Cardiac ventricle fibroblast (primary cell): ENCODE measurements around the genes DLL3, EID2, FBL and ZNF780B.

DNA sequence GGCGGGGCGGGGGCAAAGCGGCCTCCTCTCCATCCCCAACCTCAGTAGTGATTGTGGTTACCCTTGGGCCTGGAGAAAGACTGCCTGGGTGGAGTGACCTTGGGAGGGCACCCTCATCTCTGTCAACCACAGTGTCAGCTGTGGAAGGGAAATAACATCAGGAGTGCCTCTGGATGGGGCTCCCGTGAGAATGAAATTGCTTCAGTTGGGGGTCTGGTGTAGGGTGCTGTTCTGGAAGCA, 7.0 kb upstream of the TIMM50 start:
- RAMPAGE, long total RNA = no peak

- RAMPAGE, long total RNA = no peak
These were observed 864 bp upstream of the DLL3 start for GRCh38 chr19:39497631-39498535.

DNA sequence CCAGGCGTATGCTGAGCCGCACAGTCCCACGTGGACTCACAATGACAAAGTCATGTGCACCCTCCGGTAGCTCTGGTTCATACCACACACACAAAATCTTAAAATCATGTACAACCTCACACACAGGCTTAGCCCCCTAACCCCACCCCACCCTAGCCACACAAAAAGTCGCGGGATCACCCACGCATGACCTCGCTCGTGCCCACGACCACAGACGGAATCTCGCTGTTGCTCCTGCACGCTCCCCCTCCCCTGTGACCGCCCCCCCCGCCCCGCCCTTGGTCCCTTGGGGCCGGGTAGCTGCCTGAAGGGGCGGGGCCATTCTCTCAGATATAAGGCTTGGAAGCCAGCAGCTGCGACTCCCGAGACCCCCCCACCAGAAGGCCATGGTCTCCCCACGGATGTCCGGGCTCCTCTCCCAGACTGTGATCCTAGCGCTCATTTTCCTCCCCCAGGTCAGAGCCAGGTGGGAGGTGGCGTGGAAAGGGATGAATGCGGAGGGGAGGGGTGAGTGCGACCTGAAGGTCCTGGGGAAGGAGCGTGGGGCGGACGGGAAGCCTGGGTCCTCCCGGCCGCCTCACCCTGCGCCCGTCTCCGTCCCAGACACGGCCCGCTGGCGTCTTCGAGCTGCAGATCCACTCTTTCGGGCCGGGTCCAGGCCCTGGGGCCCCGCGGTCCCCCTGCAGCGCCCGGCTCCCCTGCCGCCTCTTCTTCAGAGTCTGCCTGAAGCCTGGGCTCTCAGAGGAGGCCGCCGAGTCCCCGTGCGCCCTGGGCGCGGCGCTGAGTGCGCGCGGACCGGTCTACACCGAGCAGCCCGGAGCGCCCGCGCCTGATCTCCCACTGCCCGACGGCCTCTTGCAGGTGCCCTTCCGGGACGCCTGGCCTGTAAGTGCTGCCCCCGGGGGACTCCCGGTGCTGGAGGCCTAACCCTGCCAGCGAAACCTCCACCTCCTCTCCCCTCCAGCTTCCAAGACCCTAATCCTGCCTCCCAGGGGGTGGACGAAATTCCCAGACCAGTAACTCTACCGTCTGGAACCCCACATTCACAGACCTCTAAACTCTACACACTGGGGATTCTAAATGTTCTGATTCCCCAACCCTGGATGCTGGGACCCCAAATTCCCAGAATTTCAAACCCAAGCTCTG, at the start of gene DLL3:
Gene DLL3 (plus strand): TSS at position 359 of the 1,146 bp plus-strand sequence.
- RAMPAGE, long total RNA = no peak

DNA sequence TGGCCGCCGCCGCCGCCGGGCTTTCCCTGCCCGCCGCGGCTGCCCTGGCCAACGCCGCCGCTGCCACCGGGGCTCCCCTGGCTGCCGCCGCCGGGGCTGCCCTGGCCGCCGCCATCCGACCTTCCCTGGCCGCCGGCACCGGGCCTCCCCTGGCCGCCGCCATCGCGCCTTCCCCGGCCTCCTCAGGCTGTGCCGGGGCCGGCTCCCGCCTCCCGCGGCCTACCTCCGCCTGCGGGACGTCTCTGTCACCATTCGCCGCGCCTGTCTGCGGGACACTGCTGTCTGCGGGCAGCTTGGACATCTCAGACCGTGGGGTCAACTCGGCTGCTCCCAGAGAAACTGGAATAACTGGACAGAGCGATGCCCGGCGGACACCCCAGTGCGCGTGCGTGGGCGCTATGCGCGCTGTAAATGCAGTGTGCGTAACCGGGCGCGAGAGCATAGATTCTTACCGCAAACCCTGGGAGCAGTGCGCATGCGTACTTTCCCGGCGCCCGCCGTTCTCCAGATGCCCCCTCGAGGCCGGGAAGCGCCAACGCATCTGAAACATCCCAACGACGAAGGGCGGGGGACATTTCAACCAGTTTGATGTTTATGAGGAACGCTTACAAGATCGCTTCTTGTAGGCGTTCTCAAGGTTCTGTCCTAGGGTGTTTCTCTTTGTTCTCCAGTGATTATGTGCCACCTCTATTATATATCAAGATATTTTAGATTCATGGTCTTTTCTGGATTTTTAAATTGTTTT, at the start of gene EID2:
Gene EID2 (minus strand): TSS at position 383 of the 745 bp plus-strand sequence.
- RAMPAGE, long total RNA = no peak

- RAMPAGE, long total RNA = no peak
These were observed 1.6 kb downstream of the LGALS14 start for GRCh38 chr19:39705855-39706332.

- RAMPAGE, long total RNA = no peak
These were observed 6.0 kb upstream of the DYRK1B start for GRCh38 chr19:39839697-39840593.

GRCh38 chr19:39845530-39846605, at the start of gene FBL:
FBL (minus strand) TSS chr19:39846379.
- RAMPAGE, long total RNA = start-site peak on the minus strand at chr19:39846343-39846388, 53 and 14 reads in 2 replicates

DNA sequence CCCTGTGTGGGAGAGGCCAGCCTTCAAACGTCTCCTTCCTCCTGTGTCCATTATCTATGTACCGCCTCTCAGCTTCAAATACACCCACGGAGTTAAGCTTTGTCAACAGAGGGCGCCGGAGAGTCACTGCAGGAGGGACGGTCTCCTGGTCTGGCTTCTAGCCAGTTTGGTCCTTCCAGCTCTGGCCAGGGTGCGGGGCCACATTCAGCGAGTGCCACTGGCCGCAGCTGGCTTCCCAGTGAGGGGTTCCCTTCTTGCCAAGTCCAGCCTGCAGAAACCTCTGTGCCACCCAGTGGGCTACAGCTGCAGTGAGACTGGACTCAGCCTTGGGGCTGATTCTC, 51.6 kb upstream of the FBL start:
- RAMPAGE, long total RNA = no peak

- RAMPAGE, long total RNA = no peak
These were observed 55.6 kb upstream of the PSMC4 start for GRCh38 chr19:39915350-39915825.

- RAMPAGE, long total RNA = no peak
These were observed 13.4 kb downstream of the ZNF780B start for GRCh38 chr19:40042573-40043102.

- RAMPAGE, long total RNA = start-site peak on the minus strand at chr19:40056194-40056231, 91 and 56 reads in 2 replicates
These were observed at the start of gene ZNF780B for GRCh38 chr19:40055483-40056645. ZNF780B (minus strand) TSS chr19:40056231.

DNA sequence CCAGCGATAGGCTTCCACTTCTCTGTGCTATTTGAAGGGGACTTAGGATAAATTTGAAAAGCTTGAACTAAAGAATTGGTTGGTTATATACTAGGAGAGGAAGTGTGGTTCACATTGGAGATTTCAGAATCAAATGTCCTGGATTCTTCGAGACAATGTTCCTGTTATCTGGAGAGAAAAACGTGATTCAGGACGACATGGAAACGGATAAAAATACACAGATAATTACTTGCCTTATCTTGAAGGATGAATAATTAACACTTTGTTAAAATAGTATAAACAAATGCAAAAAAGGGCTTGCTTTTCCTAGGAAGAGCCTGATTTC, 500 bp upstream of the ZNF780A start:
- RAMPAGE, long total RNA = no peak

DNA sequence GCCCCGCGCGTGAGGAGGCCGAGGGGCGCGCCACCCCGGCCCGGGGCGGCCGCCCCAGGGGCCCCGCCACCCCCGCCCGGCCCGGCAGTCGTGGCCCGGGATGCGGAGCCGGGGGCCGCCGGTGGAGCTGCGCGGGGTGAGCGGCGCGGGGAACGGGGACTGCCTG, 184 bp downstream of the MAP3K10 start:
- RAMPAGE, long total RNA = no peak

GRCh38 chr19:40218492-40218883, 304 bp upstream of the TTC9B start:
- RAMPAGE, long total RNA = no peak

- RAMPAGE, long total RNA = no peak
These were observed 11.5 kb downstream of the AKT2 start for GRCh38 chr19:40273382-40274332.

DNA sequence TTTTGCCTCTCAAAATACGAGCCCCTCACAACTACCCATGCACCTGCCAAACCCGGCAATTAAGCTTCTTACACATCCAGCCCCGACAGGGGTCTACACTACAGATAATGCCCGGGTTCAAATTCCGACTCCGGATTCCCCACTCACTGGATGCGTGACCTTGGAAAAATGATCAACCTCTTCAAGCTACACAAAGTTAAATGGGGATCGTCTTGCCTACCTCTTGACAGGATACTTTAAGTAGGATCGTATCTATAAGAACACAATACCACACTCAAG, 363 bp upstream of the SERTAD1 start:
- RAMPAGE, long total RNA = no peak

GRCh38 chr19:40519292-40520084, 52.7 kb downstream of the SPTBN4 start:
- RAMPAGE, long total RNA = no peak

- RAMPAGE, long total RNA = no peak
These were observed 6.6 kb upstream of the LTBP4 start for GRCh38 chr19:40594149-40595330.

DNA sequence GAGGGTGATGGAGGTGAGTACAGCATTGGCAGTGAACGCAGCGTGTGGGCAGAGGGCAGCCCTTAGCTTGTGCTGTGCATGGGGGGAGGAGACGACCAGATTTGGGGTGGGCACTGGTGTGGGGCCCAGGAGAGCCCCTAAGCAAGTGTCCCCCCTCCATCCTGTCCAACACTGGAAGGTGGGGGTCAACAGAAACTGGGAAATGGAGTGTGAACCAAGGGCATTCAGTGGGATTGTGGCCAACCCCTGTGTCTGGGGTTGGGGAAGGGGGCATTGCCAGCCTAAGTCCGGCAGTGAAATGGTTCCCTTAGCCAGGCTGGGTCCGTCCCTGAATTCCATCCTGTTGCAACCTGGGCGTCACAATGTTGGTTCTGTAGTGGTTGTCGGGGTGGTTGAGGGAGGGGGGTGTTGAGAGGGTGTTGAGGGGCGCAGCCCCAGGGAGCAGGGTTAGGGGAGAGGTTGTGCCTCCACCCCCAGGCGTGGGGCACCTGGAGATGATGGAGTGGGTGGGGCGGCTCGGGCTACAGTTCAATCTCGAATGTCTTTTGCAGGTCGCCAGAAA, 23.4 kb downstream of the NUMBL start:
- RAMPAGE, long total RNA = no peak

- RAMPAGE, long total RNA = no peak
These were observed 3.6 kb downstream of the ITPKC start for GRCh38 chr19:40720427-40720976.